Airway epithelial cell (primary cell): ENCODE measurements around a stretch of chr6.

DNA sequence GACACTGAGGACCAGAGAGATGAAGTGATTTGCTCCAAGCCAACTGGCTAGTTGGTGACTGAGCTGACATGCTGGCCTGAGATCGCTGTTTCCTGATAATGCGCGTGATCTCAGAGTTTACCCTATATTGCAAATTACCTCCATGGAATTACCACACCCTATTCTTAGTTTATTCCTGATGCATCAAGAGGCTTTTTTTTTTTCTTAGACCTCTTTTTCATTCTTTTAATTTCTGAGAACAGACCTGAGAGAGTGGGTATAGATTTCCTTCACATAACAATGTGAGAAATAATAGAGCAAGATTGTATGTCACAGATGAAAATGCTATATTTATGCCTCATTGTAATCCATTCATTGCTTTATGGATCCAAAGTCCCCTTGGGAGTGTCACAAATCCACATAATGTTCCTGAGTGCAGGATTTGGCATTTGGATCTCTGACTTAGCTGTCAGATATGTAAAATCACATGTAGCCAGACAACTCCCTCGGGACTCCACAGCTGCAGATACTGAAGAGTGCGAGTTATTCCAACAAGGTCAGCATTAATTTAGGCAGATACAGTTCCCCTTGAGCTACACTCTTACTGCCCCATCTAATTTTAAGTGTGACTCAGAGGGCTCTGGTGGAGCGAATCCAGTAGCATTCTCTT is 433.1 kb downstream of the CD83 start:
- RAMPAGE, long total RNA, result no peak

DNA sequence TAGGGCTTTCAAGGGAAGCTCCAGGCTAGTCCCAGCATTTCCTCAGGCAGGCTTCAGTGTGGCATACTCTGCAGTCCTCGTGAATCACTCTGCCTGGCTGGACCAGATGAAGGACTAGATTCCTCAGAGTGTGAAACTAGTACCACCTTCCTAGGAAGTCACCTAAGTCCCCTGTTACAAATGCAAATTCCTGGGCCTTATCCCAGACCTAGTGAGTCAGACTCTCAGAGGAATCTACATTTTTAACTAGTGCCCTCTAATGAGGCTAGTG is 279.7 kb upstream of the JARID2 start:
- RAMPAGE, long total RNA, result no peak

DNA sequence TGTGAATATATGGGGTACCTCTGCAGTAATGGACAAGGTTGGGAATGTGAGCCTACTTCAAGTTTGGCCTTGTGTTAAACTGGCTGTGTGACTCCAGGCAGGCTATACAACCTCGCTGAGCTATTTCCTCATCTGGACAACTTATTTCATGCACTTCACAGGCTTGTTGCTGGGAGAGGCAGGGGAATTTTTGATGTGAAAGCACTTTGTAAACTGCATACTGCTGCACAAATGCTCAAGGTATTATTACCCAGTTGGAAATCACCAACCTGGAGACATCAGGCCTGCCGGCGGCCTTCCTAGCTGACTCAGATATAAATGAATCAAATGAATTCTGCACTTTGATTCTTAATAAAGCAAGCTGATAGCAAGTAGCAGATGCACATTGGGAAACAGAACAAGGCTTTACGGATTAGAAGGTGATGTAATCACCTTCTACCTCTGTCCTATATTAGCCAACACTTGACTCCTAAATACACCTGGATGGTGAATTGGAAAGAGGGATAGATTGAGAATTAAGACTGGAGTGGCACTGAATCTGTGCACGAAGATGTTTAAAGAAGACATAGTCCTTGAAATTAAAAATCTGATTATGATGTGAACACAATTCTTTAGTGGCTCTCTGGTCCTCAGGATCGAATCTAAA is 10.1 kb downstream of the JARID2 start:
- RAMPAGE, long total RNA, result no peak

- RAMPAGE, long total RNA, result no peak
Measured at GRCh38 chr6:15298939-15299480, 53.1 kb downstream of the JARID2 start.

DNA sequence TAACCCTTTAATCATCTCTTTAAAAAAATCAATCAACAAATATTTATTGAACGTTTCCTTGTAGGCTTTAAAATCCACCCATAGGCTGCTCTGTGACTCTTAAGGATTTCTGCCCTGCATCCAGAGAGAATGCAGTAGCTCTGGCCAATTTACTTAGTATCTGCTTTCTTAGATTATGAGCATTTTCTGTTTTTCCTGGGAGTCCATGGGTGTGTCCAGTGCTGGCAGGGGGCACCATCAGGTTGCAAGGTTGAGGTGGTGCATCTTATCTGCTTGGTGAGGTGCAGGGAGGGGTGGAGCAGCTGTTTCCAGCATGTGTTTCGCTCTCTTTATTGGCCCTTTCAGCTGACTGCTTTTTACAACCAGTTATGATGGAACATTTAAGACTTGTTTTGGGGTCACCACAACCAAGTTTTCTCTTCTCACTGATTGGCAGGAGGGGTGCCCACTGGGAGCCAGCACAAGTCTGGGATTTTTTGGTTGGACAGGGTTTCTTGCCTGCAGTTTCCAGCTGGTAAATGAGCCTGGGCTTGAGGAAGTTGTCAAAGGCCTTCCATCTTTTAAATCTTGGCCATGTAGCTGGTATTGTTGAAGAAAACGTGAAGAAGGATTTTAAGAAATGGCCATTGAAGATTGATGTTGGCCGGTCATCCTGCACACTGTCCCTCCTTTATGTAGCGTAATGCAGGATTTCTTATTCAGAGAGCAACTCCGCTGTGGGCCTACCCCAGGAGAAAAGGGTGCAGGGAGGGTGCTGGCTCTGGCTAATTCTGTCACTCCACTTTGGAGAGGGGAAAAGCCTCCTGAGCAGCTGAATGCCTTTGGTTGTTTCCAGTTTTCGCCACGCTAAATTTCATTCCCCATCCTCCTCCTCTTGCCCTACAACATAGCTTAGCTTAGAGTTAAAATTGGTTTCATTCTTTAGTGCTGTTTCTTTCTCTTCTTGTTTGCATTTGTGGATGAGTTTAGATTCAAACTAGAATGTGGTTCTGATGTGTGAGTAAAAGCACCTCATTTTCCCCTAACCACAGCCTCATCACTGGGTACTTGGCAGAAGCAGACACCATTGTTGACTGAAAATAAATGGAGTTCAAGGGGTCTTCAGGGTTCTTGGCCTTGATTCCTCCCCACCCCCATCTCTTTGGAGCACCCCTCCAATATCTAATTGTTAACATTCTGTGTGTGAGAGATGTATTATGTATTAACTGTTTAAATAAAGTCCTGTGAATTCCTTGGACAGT is 59.2 kb downstream of the JARID2 start:
- RAMPAGE, long total RNA, result no peak

DNA sequence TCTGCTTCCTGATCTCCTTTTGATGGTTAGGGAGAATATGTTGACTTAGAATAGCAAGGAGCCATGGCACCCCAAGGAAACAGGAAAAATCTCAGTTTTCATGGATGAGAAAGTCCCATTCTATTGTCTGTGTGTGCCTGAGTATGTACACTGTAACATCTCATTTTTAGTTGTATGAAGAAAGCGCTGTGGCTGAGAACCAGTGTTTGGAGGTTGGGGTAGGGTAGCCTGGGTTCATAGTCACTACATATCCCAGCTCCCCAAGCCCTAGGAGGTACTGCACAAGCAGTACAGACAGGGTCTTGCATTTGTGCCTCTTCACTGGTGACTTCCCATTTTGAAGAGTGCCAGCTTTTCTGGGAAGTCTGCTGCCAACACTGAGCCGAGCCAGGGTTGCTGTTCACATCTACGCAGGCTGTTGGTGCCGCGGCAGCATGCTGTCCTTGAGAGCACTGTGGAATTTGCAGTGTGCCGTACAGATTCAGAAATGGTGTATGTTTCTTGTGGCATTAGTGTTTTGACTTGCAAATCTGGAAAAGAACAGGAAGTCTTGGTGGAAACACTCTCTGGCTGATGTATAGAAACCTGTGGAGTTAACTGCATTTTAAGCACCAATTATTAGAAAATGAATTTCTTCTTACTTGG is 67.4 kb downstream of the JARID2 start:
- RAMPAGE, long total RNA, result no peak

GRCh38 chr6:15420697-15421432 is 175.0 kb downstream of the JARID2 start:
- RAMPAGE, long total RNA, result no peak

- RAMPAGE, long total RNA, result no peak
Measured at GRCh38 chr6:15464150-15464737, 198.6 kb downstream of the DTNBP1 start.

DNA sequence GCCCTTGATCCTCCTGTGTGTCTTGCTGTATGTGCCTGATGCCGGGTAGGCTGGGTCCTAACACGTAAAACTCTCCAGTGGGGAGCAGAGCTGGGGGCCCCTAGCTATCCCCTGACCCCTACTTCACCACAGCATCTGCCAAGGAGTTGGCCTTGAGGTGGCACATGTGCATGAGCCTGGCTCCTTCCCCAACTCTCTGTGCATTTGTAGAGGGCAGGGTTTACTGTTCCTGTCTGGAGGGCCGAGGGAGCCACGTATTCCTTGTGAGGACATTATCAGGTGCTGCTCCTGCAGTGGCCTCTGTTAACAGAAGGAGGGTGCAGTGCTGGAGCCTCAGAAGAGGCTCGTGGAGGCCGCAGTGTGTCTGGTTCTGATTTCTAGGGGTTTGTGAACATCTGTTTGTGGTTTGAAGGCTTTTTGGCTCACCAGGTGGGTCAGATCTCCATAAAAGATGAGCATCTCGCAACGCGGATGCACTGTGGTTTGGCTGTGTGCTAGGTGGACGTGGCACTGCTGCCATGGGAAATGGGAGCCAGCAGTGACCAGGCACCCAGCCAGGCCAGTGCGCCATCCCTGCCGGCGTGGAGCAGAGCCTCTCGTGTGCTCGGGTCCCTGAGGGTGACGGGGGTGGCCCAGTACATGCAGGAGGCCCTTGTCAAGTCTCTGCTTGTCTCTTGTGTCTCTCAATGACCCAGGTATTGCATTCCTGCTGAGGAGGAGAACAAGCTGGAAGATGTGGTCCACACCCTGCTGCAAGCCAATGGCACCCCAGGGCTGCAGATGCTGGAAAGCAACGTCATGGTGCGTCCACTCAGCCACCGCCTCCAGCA is 152.0 kb downstream of the DTNBP1 start:
- RAMPAGE, long total RNA, result no peak

GRCh38 chr6:15522956-15523899 is 139.6 kb downstream of the DTNBP1 start:
- RAMPAGE, long total RNA, result no peak

- RAMPAGE, long total RNA, result no peak
Measured at GRCh38 chr6:15523900-15524466, 138.8 kb downstream of the DTNBP1 start.

DNA sequence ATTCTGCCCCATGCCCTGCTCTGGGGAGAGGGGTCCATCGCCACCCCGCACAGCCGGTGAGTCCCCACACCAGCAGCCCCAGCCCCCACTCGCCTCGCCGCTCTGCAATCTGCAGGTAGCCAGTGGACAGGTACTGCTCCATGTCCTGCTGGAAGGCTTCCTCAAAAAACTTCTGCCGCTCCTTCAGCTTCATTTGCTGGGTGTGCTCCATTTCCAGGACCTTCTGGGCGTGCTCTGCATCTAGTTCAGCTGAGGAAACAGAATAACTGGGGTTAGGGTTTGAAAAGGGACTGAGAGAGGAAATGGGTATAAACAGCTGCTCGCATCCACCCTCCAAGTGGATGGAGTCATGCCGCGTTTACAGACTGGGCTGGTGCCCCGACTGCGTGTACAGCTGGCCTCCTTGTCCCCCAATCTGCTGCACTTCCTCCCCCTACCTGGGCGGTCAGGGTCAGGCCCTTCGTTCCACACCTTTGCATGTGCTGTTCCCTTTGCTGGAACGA is 129.6 kb downstream of the DTNBP1 start:
- RAMPAGE, long total RNA, result no peak

DNA sequence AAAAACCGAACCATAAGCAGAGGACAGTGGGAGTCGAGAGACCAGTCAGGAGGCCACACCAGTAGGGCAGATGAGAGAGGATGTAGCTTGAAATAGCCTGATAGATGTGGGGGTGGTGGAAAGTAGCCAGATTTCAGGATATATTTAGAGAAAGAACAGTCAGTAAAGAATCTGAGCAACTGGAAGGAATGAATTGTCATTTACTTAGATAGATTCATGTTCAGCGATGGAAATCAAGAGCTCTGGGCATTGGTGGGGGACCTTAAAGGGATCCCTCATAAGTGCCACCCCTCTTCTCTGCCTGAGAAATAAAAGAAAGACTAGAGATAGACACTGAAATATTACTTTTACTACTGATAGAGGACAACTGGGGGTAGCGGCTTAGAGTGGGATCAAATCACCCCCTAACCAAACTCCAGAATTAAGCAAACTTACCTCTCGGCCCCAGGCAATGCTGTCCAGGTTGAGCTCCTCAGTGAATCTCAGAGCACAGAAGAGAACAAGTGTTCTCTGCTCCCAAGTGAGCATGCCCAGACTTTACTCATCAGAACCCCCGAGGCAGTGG is 133.7 kb upstream of the DTNBP1 start:
- RAMPAGE, long total RNA, result no peak

- RAMPAGE, long total RNA, result no peak
Measured at GRCh38 chr6:15895731-15896119, 232.9 kb upstream of the DTNBP1 start.

GRCh38 chr6:16136510-16136969 is 7.7 kb downstream of the MYLIP start:
- RAMPAGE, long total RNA, result no peak

DNA sequence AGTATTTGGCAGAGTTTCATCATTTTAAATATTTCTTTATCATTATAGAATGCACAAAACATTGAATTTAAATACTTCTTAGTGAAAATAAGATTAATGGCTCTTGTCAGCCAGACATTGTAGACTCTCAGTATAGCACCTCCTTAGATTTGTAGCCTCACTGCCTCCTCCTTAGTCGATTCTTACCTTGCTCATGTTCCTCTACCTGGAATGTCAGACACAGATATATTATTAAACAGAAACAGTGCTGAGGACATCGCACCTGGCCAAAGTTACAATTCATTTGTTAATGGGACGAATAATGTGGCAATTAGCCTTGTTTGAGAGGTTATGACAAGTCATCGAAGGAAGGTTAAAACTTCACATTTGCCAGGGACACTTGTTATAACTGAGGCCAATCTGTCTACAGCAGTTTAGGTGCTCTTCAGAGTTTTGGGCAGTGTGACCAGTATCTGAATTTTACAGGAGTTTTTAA is 11.0 kb downstream of the MYLIP start:
- RAMPAGE, long total RNA, result no peak

- RAMPAGE, long total RNA, result no peak
Measured at GRCh38 chr6:16140380-16141205, 11.7 kb downstream of the MYLIP start.

GRCh38 chr6:16142430-16143452 is 13.9 kb downstream of the MYLIP start:
- RAMPAGE, long total RNA, result no peak

GRCh38 chr6:16305795-16306225 is 67.4 kb downstream of the GMPR start:
- RAMPAGE, long total RNA, result no peak

DNA sequence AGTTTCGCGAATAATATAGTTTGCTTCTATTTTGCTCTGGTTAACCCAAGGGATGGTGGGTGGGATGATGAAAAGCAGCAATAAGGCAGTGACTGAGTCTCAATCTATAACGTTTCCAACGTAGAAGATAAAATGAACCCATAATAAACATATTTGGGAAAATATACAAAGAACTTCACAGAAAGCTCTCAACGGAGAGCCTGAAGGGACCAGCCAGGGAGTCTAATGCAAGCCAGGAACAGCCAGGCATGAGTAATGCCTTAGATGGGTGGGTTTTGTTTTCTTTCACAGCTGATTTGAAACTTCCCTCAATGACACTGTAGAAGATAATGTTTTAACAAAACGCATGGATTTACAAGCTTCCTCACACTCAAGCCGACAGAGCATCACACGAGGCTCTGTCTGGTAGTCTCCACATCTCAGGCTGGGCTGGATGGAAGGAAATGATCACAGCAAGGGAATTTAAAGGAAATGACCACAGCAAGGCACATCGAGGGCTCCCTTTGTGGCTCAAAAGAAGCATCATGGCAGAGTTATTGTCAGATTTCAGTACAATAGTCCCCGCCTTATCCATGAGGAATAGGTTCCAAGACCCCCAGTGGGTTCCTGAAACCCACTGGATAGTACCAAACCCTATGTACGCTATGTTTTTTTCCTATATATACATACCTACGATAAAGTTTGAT is 113.9 kb downstream of the GMPR start:
- RAMPAGE, long total RNA, result no peak